ENCODE measurements around the genes HASPIN and NCBP3.

DNA sequence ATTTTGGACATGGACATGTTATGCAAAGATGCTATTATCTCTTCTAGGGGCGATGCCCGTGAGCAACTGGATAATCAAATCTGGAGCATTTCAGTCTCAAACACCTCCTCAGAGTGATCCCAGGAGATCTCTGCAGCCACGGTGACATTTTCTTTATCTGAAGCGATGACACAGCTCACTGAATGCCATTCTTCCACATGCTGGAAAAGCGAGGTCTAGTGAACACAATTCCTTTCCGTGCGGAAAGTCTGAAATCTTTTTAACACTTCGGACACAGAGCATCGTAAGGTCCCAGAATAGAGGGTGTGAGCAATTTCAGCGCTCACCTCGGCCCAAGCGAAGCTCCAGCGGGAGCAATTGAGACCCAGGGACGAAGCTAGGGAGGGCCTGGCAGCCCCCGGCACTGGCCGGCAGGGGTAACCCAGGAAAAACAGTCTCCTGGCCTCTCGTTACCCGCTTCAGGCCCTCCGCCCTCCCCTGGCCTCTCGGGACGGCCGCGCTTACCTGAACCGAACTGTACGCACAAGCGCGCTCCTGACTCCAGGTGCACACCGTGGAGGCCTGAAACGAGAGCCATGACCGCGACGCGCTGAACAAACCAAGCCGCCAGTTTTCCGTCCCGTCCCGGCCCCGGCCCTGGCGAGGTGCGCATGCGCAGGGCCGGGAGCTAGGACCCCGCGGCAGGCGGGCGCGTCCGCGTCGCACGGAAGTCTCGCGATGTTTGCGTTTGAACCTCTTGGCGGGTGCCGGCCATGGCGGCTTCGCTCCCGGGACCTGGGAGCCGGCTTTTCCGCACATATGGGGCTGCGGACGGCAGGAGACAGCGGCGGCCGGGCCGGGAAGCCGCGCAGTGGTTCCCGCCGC is at the start of gene HASPIN:
HASPIN (plus strand) TSS at position 720 of the 864 bp plus-strand sequence.
- PRO-cap = unidirectional peak, plus-strand start at position 196 of the sequence; bidirectional peak, plus-strand start at position 403 of the sequence, minus-strand start at position 378 of the sequence; bidirectional peak, plus-strand start at position 737 of the sequence, minus-strand start at position 632 of the sequence

GRCh38 chr17:3750723-3751280 is 27.1 kb downstream of the HASPIN start:
- PRO-cap = no peak

DNA sequence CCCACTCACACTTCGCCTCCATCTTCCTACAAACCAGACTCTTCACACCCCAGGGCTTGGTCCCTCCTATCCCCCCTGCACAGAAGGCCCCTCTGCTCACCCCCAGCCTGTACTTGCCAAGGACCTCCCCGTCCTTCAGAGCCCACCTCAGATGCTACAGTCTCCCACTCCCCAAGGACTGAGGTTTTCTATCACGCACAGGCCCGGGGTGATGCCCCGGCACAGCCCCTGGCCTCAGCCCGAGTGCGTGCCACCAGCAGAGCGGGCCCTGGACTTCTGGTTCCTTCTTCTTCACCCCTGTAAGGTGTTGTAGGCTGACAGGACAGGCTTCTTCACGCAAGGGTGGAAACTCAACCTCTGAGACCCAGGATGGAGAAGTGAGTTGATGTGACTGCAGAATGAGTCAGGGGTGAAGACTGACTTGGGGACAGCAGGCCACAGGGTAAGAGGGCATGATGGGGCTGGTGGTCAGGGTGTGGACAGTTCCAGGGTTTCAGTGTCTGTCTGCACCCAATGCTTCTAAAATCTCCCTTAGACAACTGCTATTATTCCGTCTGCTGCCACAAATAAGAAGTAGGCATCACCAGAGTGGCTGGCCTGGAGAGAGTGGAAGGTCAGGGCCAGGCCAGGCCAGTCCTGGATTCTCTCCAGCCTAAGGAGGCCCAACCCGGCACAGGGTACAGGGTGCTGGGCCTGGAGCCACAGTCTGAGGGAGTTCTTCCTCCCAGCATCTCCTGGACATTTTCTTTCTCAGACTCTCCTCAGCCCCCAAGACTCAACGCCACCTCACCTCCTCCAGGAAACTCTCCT is 2.4 kb downstream of the ITGAE start:
- PRO-cap = no peak

- PRO-cap = bidirectional peak, plus-strand start at chr17:3845996, minus-strand start at chr17:3845927; bidirectional peak, plus-strand start at chr17:3846461, minus-strand start at chr17:3846246
These were observed at the start of gene NCBP3 for GRCh38 chr17:3845751-3846794. TSS of gene NCBP3 (minus strand) at chr17:3846246.

GRCh38 chr17:3886543-3887438 is 6.1 kb downstream of the CAMKK1 start:
- PRO-cap = no peak

DNA sequence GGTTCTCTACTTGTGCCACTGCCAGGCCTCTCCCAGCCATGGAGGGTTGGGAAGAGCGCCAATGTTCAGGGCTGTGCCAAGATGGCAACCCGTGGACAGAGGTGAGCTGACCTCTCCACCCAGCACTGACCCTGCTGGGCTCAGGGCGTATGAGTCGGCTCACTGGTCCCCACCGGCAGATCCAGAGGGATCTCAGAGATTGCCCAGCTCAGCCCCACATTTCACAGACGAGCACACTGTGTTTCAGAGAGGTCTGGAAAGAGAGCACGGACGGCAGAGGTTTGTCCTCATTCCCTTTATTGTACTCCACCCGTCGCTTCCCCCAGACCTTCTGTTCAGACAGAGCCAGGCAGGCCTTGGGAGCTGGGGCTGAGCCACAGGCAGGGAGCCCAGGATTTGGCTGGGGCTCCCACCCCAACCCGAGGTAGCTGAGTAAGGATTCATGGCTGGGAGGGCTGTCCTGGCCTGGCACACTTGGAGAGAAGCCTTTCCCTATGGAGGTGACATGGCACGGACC is 3.5 kb upstream of the CAMKK1 start:
- PRO-cap = no peak

DNA sequence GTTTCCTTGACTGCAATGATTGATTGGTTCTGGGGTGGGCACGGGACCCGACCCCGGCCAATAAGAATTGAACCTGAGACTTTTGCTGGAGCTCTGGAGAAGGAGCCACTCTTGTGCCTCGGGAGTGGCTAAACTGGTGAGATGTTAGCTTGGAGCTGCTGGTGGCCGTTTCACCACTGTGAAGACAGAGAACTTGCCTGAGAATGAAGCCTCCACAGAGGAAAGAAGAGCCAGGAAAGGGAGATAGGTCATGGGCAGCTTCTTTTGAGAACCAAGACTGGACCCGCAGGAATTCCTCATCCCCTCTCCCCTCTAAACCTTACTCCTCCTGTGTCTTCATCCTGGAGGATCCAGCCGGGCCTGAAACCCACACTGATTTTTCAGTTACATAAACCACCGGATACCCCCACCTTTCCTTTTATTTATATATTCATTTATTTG is 4.4 kb downstream of the P2RX1 start:
- PRO-cap = no peak

DNA sequence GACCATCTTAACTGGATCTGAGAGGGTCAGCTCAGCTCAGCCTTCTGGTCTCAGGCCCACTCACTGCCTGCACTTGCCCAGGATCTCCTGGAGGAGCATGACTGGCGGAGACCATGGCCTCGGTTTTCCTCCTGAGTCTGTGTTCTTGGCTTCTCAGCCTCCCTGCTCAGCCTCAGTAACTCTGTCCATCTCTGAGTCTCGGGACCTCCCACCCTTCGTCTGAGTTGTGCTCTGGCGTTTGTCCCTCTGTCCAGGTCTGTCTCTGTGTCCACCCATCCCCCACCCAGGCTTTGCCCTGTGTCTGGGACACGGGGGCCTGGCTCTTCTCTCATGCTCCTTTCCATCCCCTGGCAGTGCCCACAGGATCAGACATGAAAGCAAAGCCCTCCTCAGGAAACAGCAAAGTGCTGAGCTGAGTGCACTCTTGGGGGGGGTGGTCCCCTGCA is 2.8 kb downstream of the P2RX1 start:
- PRO-cap = no peak

GRCh38 chr17:3913881-3914940 is 2.1 kb downstream of the P2RX1 start:
- PRO-cap = no peak

DNA sequence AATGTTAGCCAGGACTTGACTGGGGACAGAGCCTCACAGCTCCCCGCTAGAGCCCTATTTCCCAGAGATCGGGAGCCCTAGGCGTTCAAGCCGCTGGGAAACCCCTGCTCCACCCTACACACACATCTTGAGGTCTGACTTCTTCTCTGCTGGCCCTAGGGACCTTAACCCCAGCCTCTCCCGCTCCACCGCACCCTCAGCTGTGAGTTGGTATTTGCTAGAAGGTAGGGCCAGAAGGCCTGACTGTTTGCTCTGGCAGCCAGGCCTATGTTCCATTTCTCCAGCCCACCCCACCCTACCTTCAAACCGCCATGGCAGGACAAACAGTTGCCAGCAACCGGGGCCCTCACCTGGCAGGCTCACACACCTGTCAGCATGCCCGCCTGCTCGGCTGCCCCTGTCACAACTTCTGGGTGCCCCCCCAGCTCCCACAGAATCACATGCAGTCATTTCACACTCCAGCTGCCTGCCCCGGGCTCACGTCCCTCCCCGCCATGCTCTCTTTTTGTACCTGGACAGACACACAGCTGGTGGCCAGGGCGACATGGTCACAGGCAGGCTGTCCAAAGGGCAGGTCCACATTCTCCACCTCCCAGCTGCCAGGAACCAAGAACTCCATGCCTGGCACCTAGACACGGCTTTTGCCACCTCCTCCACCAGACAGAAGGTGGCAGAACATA is 2.5 kb upstream of the ATP2A3 start:
- PRO-cap = no peak

- PRO-cap = no peak
These were observed 12.4 kb upstream of the ATP2A3 start for GRCh38 chr17:3976464-3977247.

- PRO-cap = no peak
These were observed 78.4 kb downstream of the ZZEF1 start for GRCh38 chr17:4064356-4064825.

DNA sequence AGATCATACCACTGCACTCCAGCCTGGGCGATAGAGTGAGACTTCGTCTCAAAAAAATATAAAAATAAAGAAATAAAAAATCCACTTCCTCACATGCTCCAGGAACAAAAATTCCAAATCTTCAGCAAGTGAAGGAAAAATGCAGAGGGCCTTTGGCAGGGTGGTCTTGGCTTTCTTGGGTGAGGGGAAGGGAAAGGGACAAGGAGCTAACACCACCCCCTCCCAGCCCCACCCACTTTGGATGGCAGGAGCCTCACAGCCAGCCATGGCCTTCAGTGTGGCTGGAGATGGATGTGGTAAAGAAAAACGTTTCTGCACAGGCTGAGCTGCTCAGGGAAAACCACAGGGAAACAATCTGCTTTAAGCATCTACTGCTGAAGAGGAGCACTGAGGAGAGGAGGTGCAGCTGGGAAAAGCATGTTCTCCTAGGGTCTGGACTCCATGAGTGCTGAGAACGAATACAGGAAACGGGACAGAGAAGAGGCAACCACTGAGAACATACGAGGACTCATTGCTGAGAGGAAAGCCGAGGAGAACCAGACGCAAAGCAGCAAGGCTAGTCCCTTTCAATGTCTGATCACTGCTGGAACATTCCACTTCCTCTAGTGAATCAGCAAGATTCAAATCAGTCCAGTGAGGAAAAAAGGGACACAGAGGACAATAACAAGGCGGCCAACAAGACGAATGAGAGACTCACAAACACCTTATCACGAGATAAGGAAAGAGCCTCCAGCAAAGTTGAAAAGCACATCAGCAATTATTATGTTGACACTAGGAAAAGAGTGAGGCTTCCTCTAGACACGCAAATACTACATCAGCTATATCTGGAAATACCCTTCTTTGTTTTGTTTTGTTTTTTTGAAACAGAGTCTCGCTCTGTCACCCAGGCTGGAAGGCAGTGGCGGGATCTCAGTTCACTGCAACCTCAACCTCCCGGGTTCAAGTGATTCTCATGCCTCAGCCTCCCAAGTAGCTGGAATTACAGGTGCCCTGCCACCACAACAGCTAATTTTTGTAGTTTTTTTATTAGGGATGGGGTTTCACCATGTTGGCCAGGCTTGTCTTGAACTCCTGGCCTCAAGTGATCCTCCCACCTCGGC is 41.7 kb downstream of the ZZEF1 start:
- PRO-cap = no peak

GRCh38 chr17:4163950-4164512 is 21.0 kb downstream of the CYB5D2 start:
- PRO-cap = no peak

GRCh38 chr17:4232123-4232730 is 31.6 kb downstream of the ANKFY1 start:
- PRO-cap = no peak

DNA sequence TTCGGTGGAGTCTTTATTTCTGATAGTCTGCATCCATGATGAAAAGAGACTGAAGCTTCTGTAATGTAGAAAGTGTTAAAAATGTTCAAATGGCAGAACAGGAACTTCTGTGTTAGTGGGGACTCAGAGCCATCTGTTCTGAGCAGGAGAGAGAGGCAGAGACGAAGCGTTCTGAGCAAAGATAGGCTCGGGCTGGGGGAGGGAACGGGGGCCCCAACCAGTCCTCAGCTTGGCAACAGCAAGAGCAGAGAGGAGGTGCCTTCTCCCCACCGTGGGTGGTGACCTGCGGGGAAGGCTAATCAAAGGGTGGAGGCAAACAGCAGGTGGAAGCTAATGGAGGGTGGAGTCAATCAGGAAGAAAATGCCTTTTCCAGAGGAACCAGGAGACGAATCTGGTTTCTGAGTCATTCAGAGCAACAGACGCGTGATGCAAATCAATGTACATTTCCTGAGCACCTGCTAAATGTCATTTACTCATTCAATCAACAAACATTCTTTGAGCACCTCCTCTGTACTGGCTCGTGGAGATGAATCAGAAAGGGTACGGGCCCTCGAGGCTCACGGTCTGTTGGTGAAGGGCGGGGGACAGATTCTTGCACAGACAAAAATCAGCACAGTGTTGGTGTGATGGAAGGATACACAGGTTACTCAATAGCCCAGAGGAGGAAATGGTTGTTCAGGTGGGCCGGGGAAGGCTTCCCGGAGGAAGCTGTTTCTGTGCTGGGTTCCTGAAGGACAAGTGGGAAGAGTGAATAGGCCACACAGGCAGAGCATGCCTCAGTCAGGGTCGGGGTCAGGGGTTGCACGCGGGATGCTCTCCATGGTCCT is 5.8 kb upstream of the SPNS2 start:
- PRO-cap = no peak

DNA sequence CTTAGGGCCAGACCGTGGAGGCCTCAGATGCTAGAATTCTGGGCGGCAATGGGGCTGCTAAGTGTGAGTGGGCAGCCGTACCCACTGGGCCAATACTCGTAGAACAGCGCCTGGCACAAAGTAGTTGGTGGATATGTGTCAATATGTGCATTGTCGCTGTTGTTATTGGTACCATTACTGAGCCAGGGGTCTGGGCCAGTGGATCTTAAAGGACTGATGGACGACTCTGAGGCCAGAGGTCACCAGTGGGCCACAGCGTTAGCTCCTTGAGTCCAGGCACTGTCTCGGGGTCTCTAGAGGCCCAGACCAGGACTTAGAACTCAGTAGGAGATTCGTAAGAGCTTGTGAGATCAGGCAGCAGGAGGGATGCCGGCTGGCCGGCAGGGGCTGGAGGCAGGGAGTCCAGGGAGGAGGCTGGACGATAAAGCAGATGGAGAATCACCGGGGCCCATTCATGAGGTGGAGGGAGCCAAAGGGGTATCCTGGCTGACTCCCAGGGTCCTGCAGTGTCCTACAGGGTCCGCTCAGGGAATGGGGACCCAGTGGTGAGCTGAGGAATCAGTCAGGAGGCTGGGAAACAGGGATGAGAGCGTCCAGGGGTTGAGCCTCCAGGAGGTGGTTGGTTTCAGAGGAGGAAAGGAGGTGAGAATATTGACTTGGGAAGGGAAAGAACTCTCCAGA is 10.1 kb downstream of the SPNS2 start:
- PRO-cap = no peak

- PRO-cap = no peak
These were observed 14.1 kb downstream of the SPNS2 start for GRCh38 chr17:4512711-4513251.

- PRO-cap = no peak
These were observed 20.3 kb downstream of the SPNS2 start for GRCh38 chr17:4518813-4519560.

- PRO-cap = no peak
These were observed 20.9 kb downstream of the SPNS2 start for GRCh38 chr17:4519561-4520045.